Gastrocnemius medialis (tissue), 3 donors: ENCODE measurements around the genes GARIN5B, UBE2S, ISOC2 and NLRP8.

GRCh38 chr19:55324551-55325199 lies 466 bp downstream of the TMEM150B start:
- PRO-cap = no peak
- RAMPAGE, long total RNA, 3 experiments = no peak in any of the 3 experiments

DNA sequence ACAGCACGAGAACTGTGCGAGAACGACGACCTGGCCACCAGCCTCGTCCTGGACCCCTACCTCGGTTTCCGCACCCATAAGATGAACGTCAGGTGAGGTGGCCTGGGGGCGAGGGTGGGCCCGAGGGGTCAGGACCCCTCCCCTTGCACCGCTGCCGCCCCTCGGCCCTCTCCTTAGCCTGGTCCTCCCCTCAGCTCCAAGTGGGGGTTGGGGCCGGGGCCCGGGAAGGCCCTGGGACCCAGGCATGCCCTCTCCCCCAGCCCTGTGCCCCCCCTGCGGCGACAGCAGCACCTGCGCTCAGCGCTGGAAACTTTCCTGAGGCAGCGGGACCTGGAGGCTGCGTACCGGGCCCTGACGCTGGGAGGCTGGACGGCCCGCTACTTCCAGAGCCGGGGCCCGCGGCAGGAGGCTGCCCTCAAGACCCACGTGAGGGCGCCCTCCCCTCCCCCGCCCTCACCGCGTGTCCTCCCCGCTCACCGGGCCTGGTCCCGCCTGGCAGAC lies 2.3 kb downstream of the KMT5C start:
- PRO-cap = no peak
- RAMPAGE, long total RNA, 3 experiments = no peak in any of the 3 experiments

- PRO-cap = no peak
- RAMPAGE, long total RNA, 3 experiments = no peak in any of the 3 experiments
Measured at GRCh38 chr19:55345594-55346521, 6.2 kb downstream of the KMT5C start.

DNA sequence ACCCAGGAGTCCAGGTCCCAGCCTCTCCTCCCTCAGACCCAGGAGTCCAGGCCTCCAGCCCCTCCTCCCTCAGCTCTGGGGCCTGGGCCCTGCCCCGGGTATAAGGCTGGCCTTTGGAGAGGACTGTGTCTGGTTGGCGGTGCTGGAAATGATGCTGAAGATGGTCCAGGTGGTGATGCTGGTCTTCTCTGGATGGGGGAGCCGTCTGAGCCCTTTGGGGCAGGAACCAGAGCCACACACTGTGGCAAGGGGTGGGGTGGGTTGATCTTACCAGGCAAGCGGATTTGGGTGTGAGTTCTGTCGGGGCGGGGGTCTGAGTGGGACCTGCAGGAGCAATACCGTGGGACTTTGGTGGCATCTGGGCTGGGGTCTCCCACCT lies 2.5 kb downstream of the GARIN5B start:
- PRO-cap = no peak
- RAMPAGE, long total RNA, 3 experiments = no peak in any of the 3 experiments

GRCh38 chr19:55363070-55363436 lies at the start of gene GARIN5B:
Gene GARIN5B (minus strand): TSS chr19:55363260.
- PRO-cap = no peak
- RAMPAGE, long total RNA, 3 experiments = no peak in any of the 3 experiments

DNA sequence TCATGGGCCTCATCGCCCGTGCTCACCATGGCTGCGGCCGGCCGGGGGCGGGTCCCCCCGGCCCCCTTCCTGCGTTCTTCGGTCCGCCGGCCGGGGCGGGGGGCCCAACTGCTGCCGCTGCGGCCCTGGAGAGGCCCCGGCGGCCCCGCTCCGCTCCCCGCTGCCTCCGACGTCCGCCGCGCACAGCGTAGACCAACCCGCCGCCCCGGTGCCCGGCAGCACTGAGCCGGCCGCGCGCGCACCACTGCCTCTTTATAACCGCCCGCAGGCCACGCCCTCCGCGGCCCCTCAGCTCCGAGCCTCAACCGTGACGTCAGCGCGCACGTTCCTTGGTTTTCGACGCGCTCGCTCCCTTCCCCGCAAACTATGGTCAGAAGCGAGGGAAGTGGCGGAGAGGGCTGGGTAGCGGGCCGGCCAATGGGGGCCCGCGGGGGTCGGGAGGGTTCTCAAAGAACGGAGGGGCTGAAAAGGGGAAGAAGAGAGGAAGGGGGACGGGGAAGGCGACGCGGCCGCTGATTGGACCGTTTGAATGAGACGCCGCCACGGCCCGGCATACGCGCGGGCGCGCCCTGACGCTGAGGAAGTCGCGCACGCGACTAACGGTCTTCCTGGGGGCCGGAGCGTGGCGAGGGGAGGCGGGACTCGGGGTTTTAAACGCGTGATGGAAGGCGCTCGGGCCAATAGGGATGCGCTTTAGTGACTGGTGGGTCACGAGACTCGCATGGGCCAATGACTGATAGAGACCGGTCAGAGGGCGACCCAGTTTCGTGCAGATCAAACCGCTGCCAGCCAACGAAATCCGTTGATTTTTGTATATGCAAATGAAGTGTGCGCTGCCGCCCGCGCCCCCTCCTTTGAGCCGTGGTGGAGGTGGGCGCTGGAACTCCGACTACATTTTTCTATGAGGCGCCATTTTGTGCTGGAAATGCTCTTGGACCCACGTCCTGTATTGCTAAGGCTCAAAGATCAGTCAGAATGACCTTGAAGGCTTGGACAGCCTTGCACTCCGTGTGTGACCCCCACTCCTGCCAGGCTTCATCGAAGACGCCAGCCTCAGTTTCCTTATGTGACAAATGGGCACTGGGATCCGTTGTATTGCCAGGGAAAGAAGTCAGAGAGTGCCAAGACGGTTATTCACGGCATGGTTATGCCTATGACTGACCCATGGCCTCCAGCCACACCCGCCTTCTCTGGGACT lies at the start of gene UBE2S:
Gene UBE2S (minus strand): TSS at position 228 of the 1,198 bp plus-strand sequence.
- PRO-cap = bidirectional peak, plus-strand start at position 316 of the sequence, minus-strand start at position 228 of the sequence; bidirectional peak, plus-strand start at position 857 of the sequence, minus-strand start at position 598 of the sequence
- RAMPAGE, long total RNA, 3 experiments = no peak in any of the 3 experiments

DNA sequence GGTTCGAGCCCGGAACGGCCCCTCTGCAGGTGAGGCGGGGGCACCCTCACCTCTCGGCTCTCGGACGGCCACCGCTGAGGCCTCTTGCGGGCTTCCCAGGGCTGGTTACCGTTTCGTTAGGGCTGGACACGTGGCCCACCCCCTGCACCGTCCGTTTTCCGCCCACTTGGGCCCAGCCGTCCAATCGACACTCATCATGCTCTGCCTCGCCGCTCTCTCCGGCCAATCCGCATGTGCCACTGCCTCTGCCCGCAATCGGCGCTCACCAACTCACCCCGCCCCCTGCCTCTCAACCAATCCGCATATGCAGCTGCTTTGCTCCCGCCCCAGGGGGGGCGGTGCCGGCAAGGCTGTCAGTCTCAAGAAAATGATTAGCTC lies at the start of gene ISOC2:
Gene ISOC2 (minus strand): TSS at position 118 of the 378 bp plus-strand sequence.
- PRO-cap = bidirectional peak, plus-strand start outside the sequence, minus-strand start at position 107 of the sequence
- RAMPAGE, long total RNA, 3 experiments = start-site peak on the minus strand in 3 of 3 experiments, centred at positions 100 to 110 of the sequence, 547 to 1,393 reads per replicate

- PRO-cap = bidirectional peak, plus-strand start at chr19:55563487, minus-strand start at chr19:55563397
- RAMPAGE, long total RNA, 3 experiments = no peak in any of the 3 experiments
Measured at GRCh38 chr19:55563264-55563632, 17.4 kb downstream of the ZNF579 start.

DNA sequence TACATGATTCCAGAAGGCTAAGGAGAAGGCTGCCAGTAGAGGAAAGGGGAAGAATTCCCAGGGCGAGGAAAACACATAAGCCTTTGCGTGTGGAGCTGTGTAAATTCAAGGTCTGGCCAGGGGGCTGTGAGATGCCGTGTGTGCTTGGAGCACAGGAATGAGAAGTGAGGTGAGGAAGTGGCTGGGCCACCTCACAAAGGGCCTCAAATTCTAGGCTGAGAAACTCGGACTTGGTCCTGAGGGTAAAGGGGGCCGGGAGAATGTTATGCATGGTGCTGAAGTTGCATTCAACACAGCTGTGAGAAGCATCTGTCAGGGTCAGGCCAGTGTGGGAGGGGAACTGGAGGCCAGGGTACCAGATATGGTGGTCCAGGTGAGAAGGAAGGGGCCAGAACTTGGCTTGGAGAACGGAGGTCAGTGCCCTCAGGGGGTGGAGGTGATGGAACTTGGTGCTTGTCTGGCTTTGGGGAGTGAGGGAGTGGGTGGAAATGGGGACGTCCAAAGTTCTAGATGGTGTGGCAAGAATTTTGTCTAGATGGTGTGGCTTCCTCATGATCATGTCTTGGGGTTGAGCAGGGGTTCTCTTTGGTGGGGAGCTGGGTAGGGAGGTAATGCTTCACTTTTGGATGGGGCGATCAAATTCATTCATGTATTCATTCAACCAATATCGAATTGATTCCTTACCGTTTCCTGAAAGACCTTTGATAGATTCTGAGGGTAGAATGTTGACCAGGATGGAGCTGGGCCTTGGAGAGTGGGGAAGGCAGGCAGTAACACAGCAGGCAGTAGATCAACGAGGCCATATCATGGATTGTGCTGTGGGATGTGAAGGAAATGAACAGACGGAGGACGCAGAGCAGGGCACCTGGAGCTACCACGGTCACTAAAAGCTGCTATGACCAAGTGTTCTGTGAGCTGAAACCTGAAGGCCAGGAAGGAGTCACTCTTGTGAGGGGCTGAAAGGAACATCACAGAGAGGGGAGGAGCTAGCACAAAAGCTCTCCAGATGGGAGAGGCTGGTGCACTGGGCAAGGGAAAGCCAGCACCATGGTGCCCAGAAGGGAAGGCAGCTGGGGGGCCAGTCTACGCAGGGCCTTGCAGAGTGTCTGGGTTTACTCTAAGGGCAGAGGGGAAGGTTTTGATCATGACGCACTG lies 4.5 kb upstream of the ZNF580 start:
- PRO-cap = no peak
- RAMPAGE, long total RNA, 3 experiments = no peak in any of the 3 experiments

DNA sequence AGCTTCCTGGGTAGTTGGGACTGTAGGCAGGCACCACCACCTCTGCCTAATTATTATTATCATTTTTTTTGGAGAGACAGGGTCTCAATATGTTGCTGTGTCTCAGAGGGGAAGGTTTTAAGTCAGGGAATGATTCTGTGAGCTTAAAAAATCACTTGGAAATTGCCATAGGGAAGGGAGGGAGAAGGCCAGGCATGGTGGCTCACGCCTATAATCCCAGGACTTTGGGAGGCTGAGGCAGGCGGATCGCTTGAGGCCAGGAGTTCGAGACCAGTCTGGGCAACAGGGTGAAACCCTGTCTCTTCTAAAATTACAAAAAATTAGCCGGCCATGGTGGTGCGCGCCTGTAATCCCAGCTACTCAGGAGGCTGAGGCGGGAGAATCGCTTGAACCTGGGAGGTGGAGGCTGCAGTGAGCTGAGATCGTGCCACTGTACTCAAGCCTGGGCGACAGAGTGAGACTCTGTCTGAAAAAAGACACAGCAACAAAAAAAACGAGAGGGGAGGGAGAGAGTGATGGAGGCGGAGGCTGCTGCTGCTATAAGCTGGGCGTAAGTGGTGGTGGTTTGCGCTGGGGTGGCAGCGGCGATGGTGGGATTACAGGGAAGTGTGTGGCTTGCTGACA lies 3.6 kb upstream of the ZNF580 start:
- PRO-cap = no peak
- RAMPAGE, long total RNA, 3 experiments = no peak in any of the 3 experiments

GRCh38 chr19:55675817-55676379 lies 872 bp downstream of the EPN1 start:
- PRO-cap = no peak
- RAMPAGE, long total RNA, 3 experiments = no peak in any of the 3 experiments

DNA sequence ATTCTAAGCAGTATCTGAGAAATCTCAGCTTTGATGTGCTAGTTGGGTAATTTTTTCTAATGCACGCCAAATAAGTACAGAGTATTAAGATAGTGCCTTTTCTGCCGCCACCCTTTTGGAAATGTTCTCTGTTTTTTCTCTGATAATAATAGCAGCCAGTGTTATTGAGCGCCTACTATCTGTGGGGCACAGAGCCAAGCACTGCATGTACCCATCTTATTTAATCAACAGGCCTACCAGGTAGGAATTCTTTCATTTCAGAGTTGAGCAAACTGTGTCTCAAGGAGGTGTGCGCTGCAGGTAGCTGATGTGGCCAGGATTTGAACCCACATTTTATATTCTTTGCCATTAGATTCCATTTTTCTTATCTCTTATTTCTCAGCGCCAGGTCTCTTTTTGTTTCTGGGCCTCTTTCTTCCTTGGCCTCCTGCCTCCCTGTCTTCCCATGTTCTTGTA lies 1.4 kb downstream of the EPN1 start:
- PRO-cap = no peak
- RAMPAGE, long total RNA, 3 experiments = no peak in any of the 3 experiments

DNA sequence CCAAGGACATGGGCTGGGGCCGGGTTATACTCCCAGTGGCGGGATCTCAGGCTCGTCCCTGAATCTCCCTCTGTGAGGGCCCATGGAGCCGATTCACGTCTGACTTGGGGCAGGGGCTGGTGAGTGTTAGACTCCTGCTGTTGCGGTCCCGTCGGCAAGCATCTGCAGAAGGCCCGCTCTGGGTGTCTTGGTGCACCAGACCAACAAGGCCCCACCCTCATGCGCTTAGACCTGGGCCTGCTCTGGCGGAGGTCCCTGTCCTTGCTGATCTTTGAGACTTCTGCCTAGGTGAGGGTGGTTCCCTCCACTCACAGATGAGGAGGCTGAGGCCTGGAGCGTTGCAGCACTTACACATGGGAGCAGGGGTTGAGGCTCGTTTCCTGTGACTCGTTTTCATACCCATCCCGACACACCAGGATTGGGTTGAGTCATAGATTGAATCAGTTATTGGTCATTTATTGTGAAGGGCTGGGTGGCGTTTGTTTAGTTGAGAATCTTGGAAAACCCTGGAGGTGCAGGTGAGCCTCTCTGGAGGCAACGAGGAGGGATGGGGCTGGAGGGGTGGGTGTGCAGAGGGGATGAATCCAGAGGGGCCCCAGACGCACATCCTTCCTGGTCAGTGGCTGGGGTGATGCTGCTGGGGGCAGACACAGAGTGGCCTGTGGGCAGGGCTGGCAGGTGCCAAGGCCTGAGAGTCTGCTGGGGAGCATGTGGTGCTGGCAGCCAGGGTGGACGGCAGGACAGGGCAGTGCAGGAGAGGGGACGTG lies 4.5 kb downstream of the EPN1 start:
- PRO-cap = no peak
- RAMPAGE, long total RNA, 3 experiments = no peak in any of the 3 experiments

DNA sequence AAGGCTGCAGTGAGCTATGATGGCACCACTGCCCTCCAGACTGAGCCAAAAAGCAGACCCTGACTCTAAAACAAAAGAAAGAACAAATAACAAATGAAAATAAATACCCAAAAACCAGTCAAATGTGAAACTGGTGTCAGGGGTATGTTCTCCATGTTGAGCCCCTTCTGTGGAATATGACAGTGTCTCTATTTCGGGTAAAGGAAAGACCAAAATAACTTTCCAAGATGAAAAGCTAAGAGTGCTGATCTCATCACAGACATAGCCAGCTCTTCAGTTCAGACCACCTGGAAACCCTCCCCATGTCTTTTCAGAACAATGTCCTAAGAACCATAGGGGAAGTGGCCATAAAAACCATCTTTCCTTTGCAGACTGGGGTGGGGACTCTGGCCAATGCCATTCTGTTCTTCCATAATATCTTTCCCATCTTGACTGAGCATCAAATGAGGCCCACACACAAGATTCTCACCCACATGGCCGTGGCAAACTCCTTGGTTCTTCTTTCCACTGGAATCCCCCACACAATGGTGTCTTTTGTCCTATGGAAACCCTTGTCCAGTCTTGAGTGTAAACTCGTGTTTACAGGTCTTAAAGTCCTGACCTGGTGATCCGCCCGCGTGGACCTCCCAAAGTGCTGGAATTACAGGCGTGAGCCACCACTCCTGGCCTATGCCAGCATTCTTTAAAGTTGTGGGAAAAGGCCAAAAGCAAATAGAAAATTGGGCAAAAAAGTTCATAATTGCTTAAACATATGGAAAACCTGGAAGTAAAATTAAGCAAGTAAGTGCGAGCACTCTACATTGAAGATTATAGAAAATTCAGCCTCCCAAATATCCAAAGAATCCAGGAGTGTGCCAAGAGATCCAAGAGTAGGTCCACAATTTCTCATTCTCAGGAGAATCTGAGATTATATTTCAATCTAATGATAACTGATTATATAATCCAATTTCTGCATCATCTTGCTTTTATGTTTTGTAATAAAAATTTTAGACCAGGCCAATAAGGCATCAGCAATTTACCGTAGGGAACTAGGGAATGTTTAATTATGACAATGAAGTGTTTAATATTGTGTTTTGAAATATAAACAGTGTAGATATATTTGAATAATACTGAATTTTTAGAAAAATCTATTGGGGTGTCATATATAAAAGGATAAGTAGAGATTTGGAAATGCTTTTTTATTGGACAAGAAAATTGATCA lies 30.5 kb downstream of the NLRP9 start:
- PRO-cap = no peak
- RAMPAGE, long total RNA, 3 experiments = no peak in any of the 3 experiments

DNA sequence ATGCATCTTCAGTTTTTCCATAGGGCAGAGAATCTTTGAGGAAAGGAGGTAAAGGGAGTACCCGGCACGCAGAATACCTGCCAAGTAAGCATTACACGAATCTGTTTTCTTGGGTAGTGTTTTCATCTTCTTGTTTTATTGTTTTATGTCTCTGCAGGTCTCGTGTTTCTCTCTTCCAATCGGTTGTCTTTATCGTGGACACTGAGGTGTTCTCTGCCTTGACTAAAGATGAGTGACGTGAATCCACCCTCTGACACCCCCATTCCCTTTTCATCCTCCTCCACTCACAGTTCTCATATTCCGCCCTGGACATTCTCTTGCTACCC lies at the start of gene NLRP8:
Gene NLRP8 (plus strand): TSS at position 158 of the 326 bp plus-strand sequence.
- PRO-cap = no peak
- RAMPAGE, long total RNA, 3 experiments = no peak in any of the 3 experiments

DNA sequence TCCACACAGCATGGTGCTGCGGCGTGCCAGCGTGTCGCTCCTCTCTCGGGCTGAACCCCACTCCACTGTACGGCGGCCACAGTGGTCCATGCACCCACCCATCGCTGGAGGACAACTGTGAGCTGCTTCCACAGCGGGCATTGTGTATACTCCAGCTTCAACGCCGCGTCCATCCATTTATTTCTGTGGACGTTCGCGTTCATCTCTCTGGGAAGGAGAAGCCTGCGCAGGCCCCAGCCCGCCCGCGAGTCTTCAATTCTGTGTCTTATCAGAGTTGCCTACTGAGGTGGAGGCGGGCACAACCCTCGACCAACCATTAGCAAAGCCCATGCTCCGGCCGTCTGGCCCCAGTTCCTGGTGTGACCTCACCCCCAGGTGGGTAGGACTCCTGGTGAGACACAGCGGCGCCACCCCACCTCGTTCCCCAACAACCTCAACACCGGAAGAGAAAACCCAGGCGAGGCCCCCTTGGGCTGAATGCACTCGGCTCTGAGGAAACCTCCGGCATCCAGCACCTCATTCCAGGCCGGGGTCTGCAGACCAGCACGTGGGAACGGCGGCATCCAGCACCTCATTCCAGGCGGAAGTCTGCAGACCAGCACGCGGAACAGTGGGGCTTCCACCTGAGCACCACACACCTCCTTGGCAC lies 14.7 kb downstream of the ZNF787 start:
- PRO-cap = no peak
- RAMPAGE, long total RNA, 3 experiments = no peak in any of the 3 experiments

DNA sequence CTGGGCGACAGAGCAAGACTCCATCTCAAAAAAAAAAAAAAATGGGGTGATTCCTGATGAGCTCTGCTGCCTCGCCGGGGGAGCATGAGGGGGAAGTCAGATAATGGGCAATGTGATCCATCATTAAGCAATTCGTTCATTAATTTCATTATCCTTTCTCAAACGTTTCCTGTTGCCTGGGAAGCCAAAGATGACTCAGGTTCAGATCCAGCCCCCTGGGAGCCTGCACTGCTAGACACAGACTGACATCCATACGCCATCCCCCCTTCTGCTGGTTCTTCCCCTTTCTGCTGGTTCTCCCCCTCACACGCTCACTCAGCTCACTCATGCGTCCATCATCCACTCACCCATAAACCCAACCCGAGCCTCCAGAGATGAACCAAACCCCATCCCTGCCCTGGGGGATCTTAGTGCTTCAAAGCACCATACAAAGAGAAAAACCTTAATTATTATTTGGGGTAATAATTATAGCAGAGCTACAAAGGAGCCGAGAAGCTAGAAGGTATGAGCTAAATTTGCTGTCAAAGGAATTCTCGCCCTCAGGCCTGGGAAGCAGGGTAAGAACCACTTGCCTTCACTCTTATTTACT lies 7.2 kb upstream of the ZNF444 start:
- PRO-cap = no peak
- RAMPAGE, long total RNA, 3 experiments = no peak in any of the 3 experiments

DNA sequence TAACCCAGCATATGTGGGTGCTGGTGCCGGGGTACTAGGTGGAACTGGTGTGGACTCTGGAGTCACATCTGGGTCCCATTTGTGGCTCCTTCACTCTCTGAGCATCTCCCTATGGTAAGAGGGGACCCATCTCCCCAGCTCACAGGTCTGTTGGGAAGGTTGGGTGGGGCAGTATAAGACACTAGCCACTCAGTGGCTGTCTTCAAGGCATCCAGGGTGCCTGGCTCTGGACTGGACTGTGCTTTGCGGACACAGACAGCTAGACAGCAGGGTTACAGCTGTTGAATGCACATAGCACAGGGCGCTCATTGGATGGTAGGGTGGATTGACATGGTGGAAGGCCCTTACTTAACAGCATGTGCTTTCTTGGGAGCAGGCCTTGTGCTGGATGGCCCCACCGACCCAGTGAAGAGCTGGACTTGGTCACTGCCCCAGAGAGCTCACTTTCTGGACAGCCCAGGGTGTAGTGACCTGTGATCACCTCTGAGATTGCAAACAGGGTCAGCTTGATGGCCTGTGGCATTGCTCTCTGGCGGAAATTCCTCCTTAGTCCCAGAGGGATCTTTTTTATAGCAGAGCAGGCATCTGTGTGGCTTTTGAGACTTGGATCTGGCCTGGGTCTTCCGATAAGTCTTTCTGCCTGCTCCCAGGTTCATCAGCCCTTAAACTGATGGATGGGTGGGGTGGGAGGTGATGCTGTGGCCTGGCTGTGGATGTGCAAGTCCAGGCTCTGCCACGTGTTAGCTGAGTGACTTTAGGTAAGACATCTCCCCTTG lies 1.9 kb downstream of the ZNF444 start:
- PRO-cap = no peak
- RAMPAGE, long total RNA, 3 experiments = no peak in any of the 3 experiments

GRCh38 chr19:56146715-56147322 lies 5.7 kb downstream of the ZNF444 start:
- PRO-cap = no peak
- RAMPAGE, long total RNA, 3 experiments = no peak in any of the 3 experiments

- PRO-cap = no peak
- RAMPAGE, long total RNA, 3 experiments = no peak in any of the 3 experiments
Measured at GRCh38 chr19:56476727-56477059, 452 bp downstream of the ZNF667 start.